Bronchial lymph node (tissue), 1 donor: ENCODE data around the gene KRBOX1.

DNA sequence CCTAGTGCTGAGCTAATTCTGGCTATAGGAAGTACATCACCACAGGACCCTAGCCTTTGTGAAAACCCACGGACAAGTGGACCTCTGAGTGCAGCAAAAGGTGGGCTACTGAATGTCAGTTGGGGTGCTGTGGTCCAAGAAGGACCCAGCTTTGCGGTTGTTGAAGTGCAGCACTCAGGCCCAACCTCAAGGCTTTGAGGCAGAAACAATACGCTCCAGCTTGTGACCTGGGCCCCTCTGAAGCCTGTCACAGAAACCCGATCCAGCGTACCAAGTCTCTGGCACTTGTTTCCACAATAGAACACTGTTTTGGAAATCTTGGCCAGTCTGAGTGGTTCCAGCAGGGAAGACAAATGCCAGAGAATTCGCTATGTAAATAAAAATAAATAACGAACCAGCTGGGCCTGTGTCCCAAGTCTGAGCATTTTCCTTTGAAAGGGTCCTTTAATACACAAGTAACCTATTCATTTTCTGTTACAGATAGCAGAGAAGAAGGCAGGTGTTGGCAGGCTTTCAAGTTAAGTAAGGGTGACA lies 26.6 kb downstream of the CCDC13 start:
- PRO-cap: no peak

- PRO-cap: no peak
Observed at GRCh38 chr3:42763039-42763347, 10.1 kb downstream of the CCDC13 start.

GRCh38 chr3:42773465-42773923 lies 441 bp upstream of the CCDC13 start:
- PRO-cap: no peak

GRCh38 chr3:42823385-42823657 lies 14.1 kb downstream of the ACKR2 start:
- PRO-cap: no peak

DNA sequence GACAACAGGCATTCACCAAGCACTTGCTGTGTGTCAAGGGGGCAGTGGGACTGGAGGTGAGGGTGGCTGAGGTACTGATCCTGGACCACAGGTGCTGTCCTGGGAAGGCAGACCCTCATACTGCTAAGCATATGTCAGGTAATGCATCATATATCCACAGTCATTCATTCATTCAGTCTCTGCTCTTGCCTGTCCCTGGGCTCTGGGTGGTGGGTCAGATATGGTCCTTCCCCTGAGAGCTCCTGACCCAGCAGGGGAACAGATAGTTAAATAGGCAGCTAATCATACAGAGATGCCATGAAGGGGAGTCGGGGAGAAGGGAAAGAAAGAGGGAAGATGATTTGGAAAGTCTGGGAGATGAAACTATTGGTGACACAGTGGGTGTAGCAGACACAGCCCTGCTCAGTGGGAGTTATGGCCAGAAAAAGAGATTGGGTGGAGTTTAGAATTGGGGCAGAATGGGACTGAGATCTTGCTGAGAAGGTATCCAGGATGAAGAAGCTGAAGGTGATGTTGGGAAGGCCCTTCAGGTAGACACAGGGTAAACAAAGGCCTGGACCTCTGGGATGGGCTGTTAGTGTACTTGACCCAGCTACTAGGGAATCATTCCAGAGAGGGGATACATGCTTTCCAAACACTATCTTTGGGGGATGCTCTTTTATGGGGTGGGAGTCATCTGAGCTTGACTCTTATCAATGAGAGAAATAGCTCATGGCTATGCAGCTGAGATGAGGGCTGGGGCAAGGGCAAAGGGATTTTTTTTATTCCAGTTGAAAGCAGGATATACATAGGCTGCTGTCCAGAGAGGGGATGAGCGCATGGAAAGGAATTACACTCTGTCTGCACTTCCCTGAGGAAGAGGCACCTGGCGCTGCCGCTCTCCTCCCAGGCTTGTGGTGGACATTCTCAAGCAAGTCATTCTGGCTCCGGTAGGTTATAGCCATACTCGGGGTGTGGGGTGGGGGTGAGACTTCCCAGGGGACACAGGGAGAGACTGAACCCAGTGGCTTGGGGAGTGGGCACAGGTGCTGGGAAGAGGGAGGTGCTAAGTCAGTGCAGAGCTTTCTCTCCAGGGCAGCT lies 24.8 kb downstream of the CYP8B1 start:
- PRO-cap: no peak

DNA sequence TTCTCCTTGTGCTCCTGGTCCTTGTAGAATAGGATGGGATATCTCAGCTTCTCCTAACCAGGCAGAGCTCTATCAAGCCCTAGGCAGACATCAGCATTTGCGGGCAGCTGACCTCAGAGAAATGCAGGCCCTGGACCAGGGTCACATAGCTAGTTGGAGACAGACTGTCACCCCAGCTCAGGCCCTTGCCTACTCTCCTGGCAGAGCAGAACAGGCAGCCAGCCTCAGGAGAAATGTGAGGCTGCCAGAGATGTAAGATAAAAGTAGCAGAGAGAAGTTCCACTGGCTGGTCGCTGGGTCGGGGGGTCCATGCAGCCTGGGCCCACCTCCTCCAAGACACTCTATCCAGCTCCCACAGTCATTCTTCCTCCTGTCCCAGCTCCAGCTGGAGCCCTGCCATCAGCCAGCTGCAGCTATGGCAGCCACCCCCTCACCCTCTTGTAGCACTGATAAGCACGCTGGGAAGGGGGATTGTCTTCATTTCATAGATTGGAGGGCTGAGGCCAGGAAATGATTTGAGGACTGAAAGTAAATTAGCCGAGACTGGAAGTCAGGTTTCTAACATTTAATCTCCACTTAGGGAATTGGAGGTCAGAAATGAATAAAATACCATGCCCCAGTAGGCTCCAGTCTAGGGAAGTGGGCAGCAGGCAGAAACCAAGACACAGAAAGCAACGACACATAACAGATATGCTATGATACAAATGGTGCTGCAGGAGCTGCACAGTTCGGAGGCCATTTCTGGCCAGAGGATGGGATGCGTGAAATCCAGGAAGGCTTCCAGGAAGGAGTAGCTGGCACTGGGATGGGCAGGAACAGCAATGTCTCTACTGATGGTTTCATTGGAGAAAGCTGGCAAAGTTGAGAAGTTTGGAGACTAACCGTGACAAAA lies 3.8 kb downstream of the CYP8B1 start:
- PRO-cap: no peak

DNA sequence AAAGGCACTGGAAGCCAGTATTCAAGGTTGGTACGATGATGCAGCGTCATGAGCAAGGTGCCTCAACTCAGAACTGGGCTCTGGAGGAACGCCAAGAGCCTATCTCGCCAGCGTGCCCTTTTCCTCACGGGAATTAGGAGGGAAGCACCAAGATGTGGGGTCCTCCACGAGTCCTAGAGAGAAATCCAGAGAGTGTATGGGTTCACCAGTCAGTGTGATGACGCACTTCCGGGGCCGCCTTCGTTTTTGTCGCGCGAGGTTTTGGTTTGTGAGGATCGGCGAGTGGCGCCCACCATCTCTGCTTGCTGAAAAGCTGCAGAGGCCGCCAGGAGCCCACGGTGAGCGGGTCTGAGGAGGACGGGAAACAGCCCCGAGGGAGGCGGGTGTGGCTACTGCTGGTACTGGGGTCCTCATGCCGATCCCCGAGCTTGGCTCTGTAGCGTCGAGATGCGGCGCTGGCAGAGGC lies at the start of gene KRBOX1:
Gene KRBOX1, plus strand, starts transcription at position 269 of the 466 bp plus-strand sequence.
- PRO-cap: no peak

DNA sequence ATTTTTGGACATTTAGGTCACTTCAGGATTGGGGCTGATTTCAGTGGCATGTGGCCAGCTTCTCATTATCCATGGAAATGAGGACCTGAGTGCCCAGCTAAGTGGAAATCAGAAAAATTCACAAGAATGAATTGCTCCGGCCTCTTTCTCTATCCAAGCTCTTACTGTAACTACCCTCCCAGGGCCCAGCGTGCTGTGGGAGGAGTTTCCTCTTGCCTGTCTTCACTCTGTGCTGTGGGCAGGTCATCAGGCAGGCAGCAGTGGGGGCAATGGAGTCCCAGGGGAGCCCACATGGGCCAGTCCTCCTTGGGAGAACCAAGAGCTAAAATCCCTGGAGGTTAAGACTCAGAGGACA lies 3.5 kb downstream of the GASK1A start:
- PRO-cap: no peak

DNA sequence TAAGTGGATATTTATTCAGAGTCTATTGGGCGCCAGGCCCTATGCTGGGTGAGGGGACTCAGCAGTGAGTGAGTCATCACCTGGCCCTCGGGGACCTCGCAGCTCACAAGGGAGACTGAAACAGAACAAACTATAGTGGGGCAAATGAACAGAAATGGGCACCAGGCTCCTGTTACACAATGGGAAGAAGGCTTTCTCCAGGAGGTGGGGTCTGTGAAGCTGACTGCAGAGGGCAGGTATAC lies 136.9 kb downstream of the SNRK start:
- PRO-cap: no peak

GRCh38 chr3:43748182-43748696 lies 57.5 kb downstream of the ABHD5 start:
- PRO-cap: unidirectional peak, minus-strand start at chr3:43748362

DNA sequence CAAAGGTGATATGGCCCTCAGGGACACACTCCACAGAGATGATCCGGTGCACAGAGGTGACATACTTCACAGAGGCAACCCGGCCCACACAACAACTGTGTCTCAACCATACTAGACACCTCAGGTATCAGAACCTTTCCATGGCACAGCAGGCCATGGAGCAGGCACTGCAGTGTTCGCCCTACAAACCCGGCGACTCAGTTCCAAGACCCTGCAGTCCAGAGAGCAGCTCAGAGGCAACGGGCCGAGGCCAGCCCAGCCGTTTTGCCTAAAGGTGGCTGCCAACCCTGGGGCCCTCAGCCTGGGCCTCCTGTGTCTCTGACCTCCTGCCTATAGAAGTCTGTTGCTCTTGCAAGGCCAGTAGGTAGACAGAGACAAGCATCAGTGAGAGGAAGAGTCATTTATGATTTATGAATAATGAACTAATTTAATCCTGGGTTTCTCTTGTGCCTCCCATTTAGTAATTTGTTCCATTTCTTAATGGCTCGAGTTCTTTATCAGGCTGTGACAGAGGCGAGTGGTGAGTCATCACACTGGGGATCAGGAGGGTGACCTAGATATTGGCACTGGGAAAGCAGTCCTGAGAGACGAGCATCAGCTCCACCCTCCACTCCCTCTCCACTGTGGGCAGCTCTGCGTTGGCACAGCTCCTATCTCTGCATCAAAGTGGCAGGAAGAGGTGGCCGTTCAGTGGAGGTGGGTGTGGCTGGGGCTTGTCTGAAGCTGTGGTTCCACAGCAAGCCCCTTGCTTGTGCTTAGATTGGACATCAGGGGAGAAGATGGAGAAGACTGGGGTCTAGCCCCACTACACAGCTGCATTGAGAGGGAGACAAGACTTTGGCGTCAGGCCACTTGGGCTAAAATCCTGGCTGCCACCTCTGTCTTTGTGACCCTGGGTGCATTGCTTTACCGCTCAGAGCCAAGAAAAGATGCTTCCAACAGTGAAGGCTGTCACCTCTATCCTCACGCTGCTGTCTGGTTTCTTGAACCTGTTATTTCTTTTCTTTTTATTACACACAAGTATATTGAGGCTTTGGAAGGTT lies 79.9 kb downstream of the ABHD5 start:
- PRO-cap: unidirectional peak, minus-strand start at position 467 of the sequence

DNA sequence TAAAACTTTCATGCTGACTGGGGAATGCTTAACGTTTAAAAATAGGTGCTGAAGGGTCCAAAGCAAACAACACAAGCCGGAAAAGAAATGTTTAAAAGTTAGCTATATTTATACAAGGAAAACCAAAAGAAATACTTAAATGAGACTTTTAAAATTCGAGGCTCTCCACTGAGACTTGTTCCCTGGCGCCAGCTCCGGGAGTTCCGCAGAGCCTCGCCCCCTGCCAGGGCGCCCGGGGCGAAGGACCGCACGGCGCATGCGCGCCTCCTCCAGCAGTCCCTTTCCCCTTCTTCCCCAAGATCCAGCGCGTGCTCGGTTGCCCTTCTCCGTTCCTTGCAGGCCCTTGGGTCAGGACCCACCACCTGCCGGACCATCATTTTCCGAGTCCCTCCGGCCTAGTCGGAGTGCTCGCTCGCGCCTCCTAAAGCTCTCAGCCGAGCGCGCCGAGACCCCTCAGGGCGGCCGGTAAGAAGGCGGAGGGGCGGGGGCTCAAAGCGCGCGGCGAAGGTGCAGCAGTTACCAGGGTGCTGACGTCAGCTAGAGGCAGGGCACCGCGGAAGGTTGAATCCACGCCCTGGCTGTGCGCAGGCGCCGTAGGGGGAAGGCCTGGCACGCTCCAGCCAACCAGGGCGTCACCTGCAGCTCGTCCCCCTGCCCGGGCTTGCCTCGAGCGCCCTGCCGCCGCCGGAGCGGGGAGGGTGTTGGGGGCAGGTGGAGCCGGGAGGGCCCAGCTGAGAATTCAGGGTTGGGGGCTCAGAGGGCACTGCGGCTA lies 525 bp upstream of the TCAIM start:
- PRO-cap: bidirectional peak, plus-strand start at position 275 of the sequence, minus-strand start at position 196 of the sequence; bidirectional peak, plus-strand start at position 612 of the sequence, minus-strand start at position 502 of the sequence

- PRO-cap: no peak
Observed at GRCh38 chr3:45122985-45123674, 23.0 kb downstream of the CDCP1 start.

DNA sequence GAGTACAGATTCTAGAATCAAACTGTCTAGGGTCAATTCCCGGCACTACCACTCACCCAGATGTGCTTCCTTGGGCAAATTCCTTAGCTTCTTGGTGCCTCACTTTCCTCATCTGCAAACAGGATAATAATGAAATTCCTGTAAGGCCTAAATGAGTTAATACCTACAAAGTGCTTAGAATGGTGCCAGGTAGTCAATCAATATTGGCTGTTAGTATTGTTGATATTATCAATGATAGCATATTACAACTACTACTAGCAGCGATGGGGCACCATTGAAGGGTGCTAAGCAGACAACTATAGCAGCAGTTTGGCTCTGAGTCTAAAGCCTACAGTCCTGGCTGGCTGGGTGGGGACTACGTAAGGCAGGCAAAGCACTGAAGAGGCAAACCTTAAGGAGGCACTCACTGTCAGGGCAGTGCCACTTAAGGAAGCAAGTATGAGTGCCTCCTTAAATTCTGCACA lies 20.8 kb downstream of the CDCP1 start:
- PRO-cap: no peak

GRCh38 chr3:45139423-45139879 lies 6.7 kb downstream of the CDCP1 start:
- PRO-cap: no peak

DNA sequence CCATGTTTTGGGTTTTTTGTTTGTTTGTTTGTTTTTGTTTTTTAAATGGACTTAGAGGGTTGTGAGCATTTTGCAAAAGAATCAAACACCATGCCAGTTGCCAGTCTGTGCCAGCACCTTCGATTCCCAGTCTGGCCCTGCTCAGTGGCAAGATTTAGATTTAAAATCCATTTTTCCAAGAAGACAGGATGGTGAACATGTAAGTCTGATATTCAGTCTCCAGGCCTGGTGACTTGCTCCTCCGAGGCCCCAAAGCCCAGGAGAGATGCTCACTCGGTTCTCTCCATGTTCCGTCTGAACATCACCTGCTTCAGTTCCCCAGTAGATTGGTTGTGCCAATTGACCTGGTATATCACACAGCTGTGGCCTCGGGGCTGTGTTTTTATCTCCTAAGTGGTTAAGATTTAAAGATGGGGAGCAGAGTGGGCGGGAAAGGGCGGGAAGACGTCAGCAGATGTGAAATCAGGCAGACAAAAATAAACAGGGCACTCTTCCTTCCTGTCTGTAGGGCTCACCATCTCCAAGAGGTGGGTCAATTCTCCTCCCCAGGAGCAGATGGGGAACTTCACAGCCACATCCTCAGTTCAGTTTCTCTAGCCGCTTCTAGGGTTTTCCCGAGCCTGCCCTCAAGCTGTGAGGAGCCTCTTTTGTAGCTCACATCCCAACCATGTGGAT lies 27.0 kb upstream of the LIMD1 start:
- PRO-cap: bidirectional peak, plus-strand start at position 548 of the sequence, minus-strand start at position 296 of the sequence

DNA sequence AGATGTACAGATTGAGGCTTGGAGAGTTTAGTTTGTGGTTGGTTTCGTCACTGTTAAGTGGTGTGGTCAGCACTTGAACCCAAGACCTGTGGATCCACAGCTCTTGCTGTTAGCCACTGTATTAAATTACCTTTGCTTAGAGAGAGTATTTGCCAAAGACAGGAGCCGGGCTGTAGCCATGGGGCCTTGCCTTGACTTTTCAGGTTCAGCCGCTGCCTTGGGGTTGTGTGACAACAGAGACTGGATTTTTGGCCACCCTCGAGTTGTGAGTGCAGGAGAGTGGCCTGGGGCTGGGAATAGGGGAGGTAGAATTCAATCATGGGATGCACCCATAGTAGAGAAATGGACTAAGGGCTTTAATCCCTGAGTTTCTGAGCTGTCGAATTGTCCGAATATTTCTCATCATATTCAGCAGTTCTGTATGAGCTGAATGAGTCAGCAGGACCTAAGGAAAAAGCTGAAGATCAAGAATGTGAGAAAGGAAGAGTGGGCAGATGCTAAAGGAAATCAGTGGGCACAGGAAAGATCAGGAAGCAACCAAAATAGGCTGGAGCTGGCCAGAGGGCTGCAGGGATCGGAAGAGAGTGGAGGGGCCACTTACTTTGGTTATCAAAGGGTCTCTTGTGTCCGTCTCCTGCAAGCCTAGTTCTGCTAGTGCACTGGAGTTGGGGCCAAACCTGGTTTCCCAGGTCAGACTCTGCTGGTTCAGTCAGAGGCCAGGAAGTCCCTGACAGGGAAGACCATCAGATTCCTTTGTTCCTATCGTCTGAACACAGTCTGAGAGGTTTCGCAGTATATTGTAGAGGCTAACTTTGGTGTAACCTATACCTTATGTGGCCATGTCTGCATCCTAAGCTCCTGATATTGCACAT lies 44.4 kb upstream of the SACM1L start:
- PRO-cap: no peak

- PRO-cap: no peak
Observed at GRCh38 chr3:45677626-45678518, 11.3 kb upstream of the SACM1L start.

GRCh38 chr3:45690592-45691115 lies 1.5 kb downstream of the SACM1L start:
- PRO-cap: no peak

GRCh38 chr3:45945256-45945642 lies 2.0 kb downstream of the CXCR6 start:
- PRO-cap: no peak